ENCODE measurements around the genes TSPY9, VCY1B, RBMY1A1 and PRY.

GRCh38 chrY:6246439-6246725 lies 359 bp downstream of the TSPY2 start:
- PRO-cap, 2 experiments = no peak in any of the 2 experiments

DNA sequence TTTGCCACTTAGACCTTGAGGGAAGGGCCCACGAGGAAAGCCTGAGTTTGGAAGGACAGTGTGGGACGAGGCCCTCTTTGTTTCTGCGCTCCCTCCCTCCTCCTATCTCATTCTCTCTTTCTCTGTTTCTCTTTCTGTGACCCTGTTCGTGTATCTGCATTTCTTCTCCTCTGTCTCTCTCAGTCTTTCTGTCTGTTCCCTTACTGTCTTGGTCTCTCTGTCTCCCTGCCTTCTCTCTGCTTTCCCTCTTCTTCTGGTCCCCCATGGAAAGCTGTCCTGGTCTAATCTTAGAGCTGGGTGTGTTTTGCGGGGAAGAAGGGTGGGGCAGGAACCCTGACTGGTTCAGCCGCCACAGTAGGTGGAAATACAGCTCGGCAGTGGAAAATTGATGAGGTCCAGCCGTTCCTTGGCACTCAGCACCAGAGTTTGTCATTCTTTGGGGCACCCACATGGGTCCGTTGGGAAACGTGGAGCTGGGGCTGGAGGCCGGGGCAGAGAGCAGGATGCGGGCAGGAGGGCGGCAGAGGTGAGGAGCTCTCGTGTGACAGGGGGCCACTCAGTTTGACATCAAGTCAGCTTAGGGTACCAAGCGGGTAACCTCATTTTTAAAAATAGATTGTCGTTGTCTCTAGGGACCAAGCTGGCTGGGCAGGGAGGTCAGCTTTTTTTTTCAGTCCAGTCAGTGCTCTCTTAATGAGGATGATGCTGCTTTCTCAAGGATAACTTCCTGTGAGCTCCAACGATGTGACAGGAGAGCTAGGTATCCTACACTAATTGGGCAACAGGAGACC lies 364.2 kb upstream of the AMELY start:
- PRO-cap, 2 experiments = no peak in any of the 2 experiments

- PRO-cap, 2 experiments = no peak in any of the 2 experiments
Measured at GRCh38 chrY:7326117-7326832, 414.7 kb upstream of the AMELY start.

DNA sequence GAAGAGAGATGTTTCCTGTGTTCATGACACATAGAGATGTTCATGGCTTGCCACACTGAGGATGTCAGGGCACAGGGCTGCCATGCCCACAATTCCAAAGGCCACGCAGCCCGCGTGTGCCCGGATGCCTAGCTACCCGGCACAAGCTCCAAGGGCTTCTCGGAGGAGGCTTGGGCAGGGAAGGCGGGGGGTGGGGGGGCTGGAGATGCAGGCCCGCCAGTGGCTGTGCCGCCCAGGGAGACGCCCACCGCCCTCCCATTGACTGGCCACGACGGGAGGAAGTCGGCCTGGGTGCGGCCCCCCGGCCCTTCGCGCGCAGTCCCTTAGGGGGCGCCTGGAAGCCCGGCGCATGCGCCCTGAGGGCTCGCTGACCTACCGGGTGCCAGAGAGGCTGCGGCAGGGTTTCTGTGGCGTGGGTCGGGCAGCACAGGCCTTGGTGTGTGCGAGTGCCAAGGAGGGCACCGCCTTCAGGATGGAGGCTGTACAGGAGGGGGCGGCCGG lies at the start of gene TSPY9:
TSPY9 (plus strand) TSS at position 304 of the 501 bp plus-strand sequence.
- PRO-cap, 2 experiments = no peak in any of the 2 experiments

- PRO-cap, 2 experiments = no peak in any of the 2 experiments
Measured at GRCh38 chrY:11047346-11047677, 1519.6 kb downstream of the TSPY10 start.

- PRO-cap, 2 experiments = no peak in any of the 2 experiments
Measured at GRCh38 chrY:12420821-12421937, 279.9 kb upstream of the USP9Y start.

GRCh38 chrY:13136067-13136274 lies 231.3 kb downstream of the DDX3Y start:
- PRO-cap, 2 experiments = no peak in any of the 2 experiments

GRCh38 chrY:14055975-14056521 lies at the start of gene VCY1B:
TSS of gene VCY1B (plus strand) at chrY:14056227.
- PRO-cap, 2 experiments = no peak in any of the 2 experiments

- PRO-cap, 2 experiments = no peak in any of the 2 experiments
Measured at GRCh38 chrY:15867432-15867695, 1343.0 kb downstream of the NLGN4Y start.

GRCh38 chrY:19502598-19503404 lies 241.7 kb downstream of the KDM5D start:
- PRO-cap, 2 experiments = no peak in any of the 2 experiments

- PRO-cap, 2 experiments = no peak in any of the 2 experiments
Measured at GRCh38 chrY:19816173-19816636, 71.7 kb upstream of the KDM5D start.

DNA sequence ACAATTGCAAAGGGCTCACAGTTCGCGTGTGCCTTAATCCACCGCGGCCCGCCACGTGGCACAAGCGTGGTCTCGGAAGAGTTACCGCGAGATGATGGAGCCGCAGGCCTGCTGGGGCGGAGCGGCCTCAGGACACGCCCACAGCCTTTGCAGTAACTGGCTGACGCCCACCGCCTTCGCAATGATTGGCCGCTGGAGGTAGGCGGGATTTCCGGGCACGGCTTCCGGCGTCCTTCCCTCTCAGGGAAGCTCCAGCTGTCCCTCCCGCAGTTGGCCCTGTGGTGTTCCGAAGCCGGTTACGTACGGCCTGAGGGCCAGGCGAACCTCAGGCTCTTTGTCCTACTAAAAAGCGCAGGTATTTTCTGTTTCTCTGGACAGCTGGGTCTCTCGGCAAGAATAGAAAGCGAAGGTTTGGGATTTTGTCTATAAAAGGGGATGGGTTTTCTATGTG lies at the start of gene RBMY1A1:
RBMY1A1 (plus strand) TSS at position 208 of the 451 bp plus-strand sequence.
- PRO-cap, 2 experiments = no peak in any of the 2 experiments

DNA sequence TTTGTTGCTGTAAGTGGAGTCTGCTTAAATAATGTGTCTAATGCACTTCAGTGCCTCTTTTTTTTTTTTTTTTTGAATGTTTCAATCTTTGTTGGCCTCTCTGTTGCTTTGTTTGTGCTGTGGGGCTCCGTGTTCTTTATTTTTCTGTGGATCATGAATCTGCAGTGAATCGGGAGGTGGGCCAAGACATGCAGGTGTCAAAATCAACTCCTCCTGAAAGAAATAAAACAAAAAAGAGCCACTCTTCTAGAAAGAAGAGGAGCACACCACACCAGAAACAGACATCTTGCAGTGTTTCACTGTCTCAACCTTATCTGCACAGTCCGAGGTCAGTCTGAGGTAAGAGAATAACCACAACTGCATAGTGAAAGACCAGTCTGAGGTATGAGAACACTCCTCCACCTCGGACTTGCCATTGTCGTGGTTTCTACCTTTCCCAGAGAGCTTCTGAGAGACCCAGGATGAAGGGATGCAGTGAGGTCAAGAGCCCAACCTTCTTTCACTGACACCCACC lies at the start of gene PRY:
PRY (plus strand) TSS at position 252 of the 514 bp plus-strand sequence.
- PRO-cap, 2 experiments = no peak in any of the 2 experiments

Measured in Colon Carcinoma Metastatic in the Lung (tissue), 2 donors.